Testis (tissue), 5 donors: ENCODE measurements around the genes VSX1, ABHD12, NINL and DEFB121.

DNA sequence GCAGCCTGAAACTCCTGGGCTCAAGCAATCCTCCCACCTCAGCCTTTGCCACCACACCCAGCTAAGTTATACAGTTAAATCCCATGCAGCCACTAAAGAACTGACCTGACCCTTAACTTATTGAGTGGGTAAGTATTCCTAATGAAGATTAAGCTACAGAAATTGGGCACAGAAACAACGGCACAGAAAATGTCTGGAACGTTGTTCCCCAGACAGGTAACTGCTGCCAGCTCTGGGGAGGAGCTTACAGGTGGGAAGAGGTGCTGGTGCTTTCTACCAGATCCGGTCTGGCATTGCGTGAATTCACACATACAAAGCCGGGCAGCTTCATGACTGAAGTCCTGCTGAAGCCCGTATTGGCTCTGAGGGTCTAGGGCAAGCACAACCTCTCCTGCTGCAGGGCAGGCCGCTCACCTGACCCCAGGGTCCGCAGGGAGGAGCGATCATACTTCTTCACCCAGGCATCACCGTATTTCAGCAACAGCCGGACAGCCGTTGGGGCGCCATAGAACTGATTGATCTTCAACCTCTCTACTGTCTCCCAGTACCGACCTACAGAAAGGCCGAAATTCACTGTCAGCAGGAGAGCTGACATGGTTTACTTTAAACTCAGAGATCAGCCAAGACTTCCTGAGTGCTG, 27.2 kb upstream of the APMAP start:
- PRO-cap, 3 experiments: no peak in any of the 3 experiments
- RAMPAGE, long total RNA, 2 experiments: no peak in any of the 2 experiments
- RRBS: no CpG with 5 or more reads among the region's 15 CpGs

DNA sequence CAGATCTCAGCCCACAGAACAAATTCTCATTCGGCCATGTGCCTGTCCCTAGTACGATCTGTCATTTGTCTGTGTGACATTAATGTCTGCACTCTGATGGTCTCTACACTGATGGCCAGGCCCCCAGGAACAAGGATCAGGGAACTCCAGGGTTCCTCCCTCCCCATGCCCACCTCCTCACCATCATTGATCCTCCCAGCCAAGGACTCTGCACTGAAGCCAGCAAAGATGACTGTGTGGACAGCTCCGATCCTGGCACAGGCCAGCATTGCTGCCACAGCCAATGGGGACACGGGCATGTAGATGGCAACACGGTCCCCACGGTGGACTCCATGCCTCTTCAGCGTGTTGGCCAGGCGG, 27.4 kb downstream of the ACSS1 start:
- PRO-cap, 3 experiments: no peak in any of the 3 experiments
- RAMPAGE, long total RNA, 2 experiments: no peak in any of the 2 experiments
- RRBS: no CpG with 5 or more reads among the region's 8 CpGs

DNA sequence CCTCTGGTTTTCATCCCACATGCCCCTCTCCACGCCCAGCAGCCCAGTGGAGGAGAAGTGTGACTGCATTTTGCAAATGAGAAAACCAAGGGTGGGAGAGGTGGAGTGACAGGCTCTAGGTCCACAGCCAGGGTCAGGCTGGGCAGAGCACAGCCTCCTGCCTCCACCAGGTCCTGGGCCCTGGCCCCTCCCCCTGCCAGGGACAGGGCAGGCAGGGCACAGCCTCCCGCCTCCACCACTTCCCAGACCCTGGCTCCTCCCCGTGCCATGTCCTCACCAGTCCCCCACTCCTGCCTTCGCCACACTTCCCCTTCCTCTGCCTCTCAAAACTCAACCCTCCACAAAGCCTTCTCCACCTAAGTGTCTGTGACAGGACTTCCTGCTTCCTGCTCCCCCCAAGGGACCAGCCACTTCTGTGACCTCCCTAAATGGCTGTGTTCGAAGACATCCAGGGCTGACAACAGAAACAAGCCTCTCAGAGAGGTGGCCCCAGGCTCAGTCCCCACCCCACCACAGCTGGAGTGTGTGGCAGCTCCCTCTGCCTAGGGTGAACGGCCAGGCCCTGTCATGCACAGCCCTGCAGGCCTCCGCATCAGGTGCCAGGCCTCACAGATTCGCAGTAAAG, 14.9 kb downstream of the ACSS1 start:
- PRO-cap, 3 experiments: no peak in any of the 3 experiments
- RAMPAGE, long total RNA, 2 experiments: no peak in any of the 2 experiments
- RRBS: no CpG with 5 or more reads among the region's 8 CpGs

DNA sequence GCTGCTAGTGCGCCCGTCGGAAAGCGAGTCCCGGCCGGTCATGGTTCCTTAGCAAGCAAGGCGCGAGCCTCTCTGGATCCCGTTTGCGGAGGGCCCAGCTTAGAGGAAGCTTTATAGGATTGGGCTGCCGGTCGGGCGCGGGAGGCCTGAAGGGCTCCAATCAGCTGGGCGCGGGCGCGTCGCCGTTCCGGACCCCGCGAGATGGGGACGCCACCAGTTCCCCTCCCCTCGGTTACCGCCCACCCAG, at the start of gene VSX1:
TSS of gene VSX1 (minus strand) at position 87 of the 247 bp plus-strand sequence.
- PRO-cap, 3 experiments: peak in 2 of 3 experiments; most common minus-strand start position 85 of the sequence (in 2)
- RAMPAGE, long total RNA, 2 experiments: no peak in any of the 2 experiments
- RRBS: 3% methylated on average over 19 of the region's 26 CpGs

- PRO-cap, 3 experiments: no peak in any of the 3 experiments
- RAMPAGE, long total RNA, 2 experiments: no peak in any of the 2 experiments
- RRBS: no CpG with 5 or more reads among the region's 11 CpGs
Measured at GRCh38 chr20:25251967-25253080, 4.4 kb downstream of the PYGB start.

- PRO-cap, 3 experiments: no peak in any of the 3 experiments
- RAMPAGE, long total RNA, 2 experiments: no peak in any of the 2 experiments
- RRBS: no CpG with 5 or more reads among the region's 11 CpGs
Measured at GRCh38 chr20:25337855-25338868, 52.5 kb downstream of the ABHD12 start.

DNA sequence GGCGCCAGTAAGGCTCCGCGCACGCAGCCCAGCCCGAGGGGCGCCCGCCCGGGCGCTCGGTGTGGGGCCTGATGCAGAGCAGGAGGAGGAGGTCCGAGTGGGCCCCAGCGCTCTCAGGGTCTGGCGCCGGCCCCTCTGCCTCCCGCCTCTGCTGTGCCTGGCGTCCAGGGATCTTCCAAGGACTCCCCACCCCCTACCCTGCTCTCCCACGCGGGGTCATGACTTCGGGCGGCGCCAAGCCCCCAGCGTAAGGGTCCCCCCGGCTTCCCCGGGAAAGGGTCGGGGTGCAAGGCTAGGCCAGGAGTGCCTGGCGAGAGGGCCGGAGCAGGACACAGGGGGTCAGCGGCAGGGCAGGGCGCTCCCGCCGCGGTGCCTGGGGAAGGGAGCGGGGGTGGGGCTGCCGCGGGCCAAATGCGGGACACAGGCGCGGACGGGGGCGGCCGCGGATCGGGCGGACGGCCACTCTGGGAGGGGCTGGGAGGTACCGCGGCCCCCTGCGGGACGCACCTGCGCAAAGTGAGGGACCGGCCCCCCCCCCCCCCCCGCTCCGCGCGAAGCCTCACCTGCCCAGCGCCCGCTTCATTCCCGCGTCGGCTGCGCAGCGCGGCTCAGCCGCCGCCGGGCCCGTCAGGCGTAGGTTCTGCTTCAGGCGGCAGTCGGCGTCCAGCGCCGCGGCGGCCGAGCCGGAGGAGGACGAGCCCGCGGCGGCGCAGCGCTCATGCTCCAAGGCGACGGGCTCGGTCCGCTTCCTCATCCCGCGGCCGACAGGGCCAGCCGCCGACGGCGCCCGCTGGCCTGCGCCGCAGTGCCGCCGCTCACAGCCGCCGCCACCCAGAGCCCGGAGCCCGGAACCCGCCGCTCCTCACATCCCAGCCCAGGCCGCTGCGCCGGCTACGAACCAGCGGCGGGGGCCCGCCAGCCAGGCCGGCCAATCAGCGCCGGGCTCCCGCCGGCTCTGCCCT, at the start of gene ABHD12:
TSS of gene ABHD12 (minus strand) at position 886 of the 962 bp plus-strand sequence.
- PRO-cap, 3 experiments: peak in 3 of 3 experiments; most common plus-strand start position 582 of the sequence (in 2); most common minus-strand start position 866 of the sequence (in 2)
- RAMPAGE, long total RNA, 2 experiments: no peak in any of the 2 experiments
- RRBS: 1% methylated on average over 41 of the region's 117 CpGs

DNA sequence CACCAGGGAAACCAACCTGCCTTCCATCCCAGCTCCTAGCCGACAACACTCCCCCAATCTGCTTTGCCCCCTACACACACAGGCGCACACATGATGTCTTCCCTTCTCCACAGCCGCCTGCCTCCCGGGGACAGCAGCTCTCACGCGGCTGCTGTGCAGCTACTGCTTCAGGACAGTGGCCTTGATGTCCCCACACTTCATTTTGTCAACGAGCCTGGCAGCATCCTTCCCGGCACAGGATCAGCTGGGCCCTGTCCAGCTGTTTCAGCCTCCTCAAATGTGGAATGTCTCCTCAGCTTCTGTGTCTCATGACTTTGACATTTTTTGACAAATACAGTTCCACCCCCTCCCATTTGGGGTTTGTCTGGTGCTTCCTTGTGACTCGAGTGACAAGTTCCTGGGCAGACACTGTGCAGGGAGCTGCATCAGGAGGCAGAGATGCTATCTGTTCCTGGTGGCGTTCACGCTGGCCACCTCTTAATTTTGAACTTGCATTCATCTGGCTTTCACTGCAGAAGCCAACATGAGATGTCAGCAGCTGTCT, 57.1 kb downstream of the GINS1 start:
- PRO-cap, 3 experiments: no peak in any of the 3 experiments
- RAMPAGE, long total RNA, 2 experiments: no peak in any of the 2 experiments
- RRBS: 82% methylated on average over 5 of the region's 11 CpGs

DNA sequence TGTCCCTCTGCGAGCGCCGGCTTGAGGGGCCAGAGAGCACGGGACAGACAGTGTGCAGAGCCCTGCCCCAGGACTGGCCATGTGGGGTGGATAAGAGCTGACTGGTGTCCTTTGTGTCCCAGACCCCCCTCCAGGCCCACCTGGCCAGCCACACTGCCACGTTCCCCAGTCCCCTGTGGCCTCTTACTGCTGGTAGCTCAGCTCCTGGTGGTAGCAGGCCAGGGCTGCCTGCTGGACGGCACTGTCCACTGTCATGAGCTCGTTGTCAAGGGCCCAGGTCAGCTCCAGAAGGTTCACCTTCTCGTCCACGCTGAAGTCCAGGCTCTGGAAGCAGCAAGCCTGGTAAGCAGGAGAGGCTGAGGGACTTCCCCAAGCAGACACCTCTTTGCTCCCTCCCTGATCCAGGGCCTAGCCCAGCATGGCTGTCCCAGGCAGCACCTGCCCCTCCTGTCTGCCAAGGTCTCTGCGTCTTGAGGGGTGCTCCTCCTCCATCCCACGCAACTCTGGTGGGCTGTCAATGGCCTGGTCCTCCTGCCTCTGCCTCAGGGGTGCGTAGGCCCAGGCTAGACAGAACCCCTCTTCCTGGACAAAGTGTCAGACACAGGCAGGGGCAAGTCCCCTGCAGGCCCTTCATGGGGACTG, 87.2 kb downstream of the NINL start:
- PRO-cap, 3 experiments: no peak in any of the 3 experiments
- RAMPAGE, long total RNA, 2 experiments: no peak in any of the 2 experiments
- RRBS: no CpG with 5 or more reads among the region's 12 CpGs

GRCh38 chr20:25585385-25586063, at the start of gene NINL:
NINL (minus strand) TSS chr20:25585531.
- PRO-cap, 3 experiments: peak in 3 of 3 experiments; most common plus-strand start chr20:25585711 (in 2); most common minus-strand start chr20:25585518 (in 2)
- RAMPAGE, long total RNA, 2 experiments: no peak in any of the 2 experiments
- RRBS: 2% methylated on average over 19 of the region's 62 CpGs

DNA sequence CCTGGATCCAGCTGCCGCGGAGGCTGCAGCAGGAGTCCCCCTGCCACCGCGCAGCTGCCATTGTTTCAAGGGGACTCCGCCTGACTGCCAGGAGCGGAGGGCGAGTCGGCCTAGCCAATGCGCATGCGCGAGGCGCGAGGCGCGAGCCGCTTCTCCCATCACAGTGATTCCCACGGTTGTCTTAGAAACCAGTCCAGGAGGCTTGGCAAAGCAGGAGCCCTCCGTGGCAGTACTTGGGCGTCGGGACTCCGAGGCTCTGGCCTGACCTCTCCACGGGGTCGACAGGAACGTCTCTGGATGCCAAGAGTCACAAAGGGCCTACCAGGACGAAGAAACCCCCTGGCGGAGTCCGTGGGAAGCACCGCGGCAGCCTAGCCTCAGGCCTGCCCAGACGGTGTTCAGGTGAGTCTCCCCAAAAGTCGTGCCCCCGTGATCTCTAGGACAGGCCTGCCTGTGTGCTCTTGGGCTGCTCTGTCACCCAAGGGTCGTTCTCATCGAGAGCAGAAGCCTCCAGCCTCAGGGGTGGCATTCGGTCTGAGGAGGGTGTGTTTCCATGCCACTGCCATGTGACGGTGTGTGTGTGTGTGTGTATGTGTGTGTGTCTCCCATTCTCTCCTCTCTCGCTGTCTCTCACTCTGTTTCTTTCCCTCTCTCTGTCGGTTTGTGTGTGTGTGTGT, 290.7 kb upstream of the ZNF337 start:
- PRO-cap, 3 experiments: no peak in any of the 3 experiments
- RAMPAGE, long total RNA, 2 experiments: no peak in any of the 2 experiments
- RRBS: no CpG with 5 or more reads among the region's 38 CpGs

GRCh38 chr20:30290343-30291069, 967.0 kb upstream of the DEFB115 start:
- PRO-cap, 3 experiments: peak in 3 of 3 experiments; most common minus-strand start chr20:30290528 (in 3)
- RAMPAGE, long total RNA, 2 experiments: no peak in any of the 2 experiments
- RRBS: 9% methylated on average over 5 of the region's 27 CpGs

GRCh38 chr20:31406061-31406662, at the start of gene DEFB121:
DEFB121 (minus strand) TSS chr20:31406215.
- PRO-cap, 3 experiments: no peak in any of the 3 experiments
- RAMPAGE, long total RNA, 2 experiments: no peak in any of the 2 experiments
- RRBS: no CpG with 5 or more reads among the region's 4 CpGs

- PRO-cap, 3 experiments: peak in 3 of 3 experiments; most common plus-strand start chr20:31573010 (in 3); most common minus-strand start chr20:31573082 (in 2)
- RAMPAGE, long total RNA, 2 experiments: no peak in any of the 2 experiments
- RRBS: 3% methylated on average over 4 of the region's 45 CpGs
Measured at GRCh38 chr20:31572236-31573181, 25.3 kb downstream of the MCTS2 start.

DNA sequence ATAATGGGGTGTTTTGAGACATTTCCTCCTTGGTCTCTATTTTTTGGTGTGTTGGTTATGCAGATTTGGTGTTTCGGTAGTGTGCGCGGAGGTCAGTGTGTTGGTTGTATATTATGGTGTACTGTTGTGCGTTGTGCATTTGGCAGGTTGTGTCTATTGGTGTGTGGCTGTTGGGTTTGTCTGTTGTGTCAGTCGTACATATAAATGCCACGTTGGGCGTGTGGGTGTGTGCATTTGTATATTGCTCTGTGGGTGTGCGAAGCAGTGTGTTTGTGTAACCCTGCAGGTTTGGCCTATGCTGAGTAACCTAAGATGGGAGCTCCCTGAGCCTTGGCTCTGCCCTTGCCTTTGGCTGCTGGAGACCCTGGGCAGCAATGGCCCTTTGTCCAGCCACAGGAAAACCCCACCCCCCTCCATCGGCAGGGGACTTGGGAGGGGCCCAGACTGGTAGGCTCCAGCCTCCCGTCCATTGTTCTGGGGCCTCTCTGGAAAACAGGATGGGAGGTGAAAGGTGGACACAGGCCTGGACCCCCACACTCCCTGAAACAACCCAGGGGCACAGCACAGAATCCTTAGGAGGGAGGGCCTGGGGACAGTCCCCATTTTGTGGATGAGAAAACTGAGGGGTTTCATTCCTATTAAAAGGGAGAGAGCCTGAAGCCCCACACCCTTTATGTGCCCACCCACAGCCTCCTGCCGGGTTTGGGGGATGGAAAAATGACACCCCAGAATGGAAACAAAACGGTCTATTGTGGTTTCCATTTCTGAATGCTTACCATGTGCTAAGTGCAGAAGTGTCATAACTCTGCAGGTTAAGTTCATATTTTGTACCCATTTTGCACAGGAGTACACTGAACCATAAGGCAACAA, 10.2 kb upstream of the ID1 start:
- PRO-cap, 3 experiments: peak in 2 of 3 experiments; most common plus-strand start position 509 of the sequence (in 1); most common minus-strand start position 357 of the sequence (in 2)
- RAMPAGE, long total RNA, 2 experiments: no peak in any of the 2 experiments
- RRBS: no CpG with 5 or more reads among the region's 12 CpGs

DNA sequence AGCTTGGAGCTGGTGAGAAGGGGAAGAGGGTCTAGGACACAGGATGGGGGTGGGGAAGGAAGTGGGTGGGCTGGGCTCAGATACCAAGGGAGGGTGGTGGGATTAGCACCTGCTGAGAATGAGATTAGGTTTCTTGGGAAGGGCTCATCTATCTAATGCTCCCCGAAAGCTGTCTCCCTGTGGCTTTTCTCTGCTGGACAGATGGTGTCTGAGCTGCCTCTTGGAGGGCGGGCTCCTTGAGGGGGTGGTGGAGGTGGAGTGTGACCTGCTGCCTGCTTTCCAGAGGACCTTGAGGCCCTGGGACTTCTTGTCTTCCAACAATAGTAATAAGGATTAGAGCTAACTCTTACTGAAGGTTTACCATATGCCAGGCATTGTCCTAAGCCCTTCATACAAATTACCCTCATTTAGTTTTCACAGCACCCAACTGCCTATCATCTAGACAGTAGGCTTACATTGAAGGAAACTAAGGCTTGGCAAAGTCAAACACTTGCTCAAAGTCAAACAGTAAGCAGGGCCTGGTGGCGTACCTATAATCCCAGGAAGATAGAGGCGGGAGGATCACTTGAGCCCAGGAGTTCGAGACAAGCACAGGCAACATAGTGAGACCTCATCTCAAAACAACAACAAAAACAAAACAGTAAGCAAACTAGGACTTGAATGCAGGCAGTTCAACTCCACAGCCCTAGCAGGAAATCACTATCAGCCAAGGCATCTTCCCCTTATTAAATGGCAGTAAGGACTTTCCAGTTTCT, 28.2 kb downstream of the BCL2L1 start:
- PRO-cap, 3 experiments: no peak in any of the 3 experiments
- RAMPAGE, long total RNA, 2 experiments: no peak in any of the 2 experiments
- RRBS: no CpG with 5 or more reads among the region's 5 CpGs

DNA sequence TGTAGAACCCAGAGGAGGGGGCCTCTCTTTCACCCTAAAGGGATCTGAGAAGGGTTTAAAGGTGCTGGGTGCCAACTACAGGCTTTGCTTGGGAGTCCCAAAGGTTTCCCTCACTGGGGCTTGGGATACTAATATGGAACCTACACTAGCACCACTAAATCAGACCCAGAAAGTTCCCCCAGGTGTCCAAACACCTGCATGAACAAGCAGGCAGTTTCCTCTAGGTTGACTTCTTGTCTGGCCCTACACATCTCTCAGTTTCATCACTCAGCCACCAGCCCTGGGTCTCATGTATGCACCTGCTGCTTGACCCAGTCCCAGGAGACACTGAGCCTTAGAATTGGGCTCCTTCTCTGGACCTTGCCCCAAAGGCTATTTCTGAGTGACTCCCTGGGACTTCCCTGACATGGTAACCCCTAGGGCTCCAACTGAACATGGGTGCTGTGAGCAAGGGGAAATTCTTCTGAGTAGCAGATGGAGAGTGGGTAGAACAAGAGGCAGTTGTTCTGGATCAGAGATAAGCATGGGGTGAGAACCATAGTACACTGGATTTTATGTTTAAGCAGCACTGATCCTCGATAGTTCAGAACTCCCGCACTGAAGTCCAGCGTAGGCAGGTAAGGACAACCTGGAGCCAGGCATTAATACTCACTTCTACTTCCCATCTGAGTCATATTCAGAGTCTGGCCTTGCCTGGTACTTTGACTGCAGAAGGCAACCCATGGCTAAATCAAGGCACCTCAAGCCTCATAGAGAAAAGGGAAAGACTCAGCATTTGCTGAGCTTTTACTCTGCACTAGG, 16.8 kb downstream of the BCL2L1 start:
- PRO-cap, 3 experiments: no peak in any of the 3 experiments
- RAMPAGE, long total RNA, 2 experiments: no peak in any of the 2 experiments
- RRBS: no CpG with 5 or more reads among the region's 3 CpGs

GRCh38 chr20:31710318-31711319, 12.0 kb downstream of the BCL2L1 start:
- PRO-cap, 3 experiments: no peak in any of the 3 experiments
- RAMPAGE, long total RNA, 2 experiments: no peak in any of the 2 experiments
- RRBS: no CpG with 5 or more reads among the region's 5 CpGs

GRCh38 chr20:31723171-31723402, 419 bp upstream of the BCL2L1 start:
- PRO-cap, 3 experiments: peak in 3 of 3 experiments; most common plus-strand start chr20:31723312 (in 2); most common minus-strand start chr20:31723318 (in 3)
- RAMPAGE, long total RNA, 2 experiments: no peak in any of the 2 experiments
- RRBS: 1% methylated on average over 4 of the region's 14 CpGs

DNA sequence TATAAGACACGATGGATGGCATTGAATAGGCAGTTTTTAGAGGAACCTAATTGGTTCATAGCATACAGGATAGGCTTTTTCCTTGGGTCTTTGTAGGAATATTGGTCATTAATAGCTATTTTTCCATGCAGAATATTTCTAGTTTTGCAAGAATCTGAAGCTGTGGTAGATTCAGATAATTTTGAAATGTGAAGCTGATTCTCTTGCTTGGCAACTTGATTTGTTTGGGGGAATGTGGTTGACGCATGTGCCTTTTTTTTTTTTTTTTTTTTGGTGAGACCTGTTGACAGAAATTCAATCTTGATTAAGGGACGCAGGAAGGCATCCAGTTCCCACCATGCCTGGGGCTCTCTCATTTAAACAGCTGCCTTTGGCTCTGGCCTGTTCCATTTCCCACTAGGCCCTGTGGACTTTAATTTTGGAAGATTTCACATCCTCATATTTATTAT, 8.5 kb downstream of the TPX2 start:
- PRO-cap, 3 experiments: no peak in any of the 3 experiments
- RAMPAGE, long total RNA, 2 experiments: no peak in any of the 2 experiments
- RRBS: no CpG with 5 or more reads among the region's 3 CpGs